HepG2 (cell line): ENCODE results near the gene GALNT10.

DNA sequence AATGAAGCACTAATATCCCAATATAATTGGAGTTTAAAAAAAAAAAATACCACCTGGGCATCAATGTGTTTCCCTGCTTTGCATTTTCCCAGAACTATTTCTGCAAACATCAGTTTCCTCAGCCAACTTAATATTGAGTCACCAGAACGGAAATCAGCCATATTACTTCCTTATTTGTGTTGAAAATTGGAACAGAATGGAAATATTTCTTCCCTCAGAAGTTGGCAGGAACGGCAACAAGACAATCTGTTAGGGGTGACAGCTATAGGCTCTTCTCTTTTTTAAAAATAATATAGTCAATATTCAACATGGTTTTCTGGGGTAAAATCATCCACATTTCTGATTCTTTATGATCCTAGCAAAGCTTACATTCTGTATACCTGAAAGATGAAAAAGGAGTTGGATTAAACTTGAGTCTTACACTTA lies 4.0 kb downstream of the MFAP3 start:
- RRBS, 2 experiments: no CpG with 5 or more reads among the region's 2 CpGs
CAGE:
- cytosol, long polyA minus RNA: no peak
- cytosol, long polyA plus RNA: no peak
- long polyA plus RNA: no peak
- nucleus, long polyA minus RNA: no peak
- nucleus, long polyA plus RNA: no peak

DNA sequence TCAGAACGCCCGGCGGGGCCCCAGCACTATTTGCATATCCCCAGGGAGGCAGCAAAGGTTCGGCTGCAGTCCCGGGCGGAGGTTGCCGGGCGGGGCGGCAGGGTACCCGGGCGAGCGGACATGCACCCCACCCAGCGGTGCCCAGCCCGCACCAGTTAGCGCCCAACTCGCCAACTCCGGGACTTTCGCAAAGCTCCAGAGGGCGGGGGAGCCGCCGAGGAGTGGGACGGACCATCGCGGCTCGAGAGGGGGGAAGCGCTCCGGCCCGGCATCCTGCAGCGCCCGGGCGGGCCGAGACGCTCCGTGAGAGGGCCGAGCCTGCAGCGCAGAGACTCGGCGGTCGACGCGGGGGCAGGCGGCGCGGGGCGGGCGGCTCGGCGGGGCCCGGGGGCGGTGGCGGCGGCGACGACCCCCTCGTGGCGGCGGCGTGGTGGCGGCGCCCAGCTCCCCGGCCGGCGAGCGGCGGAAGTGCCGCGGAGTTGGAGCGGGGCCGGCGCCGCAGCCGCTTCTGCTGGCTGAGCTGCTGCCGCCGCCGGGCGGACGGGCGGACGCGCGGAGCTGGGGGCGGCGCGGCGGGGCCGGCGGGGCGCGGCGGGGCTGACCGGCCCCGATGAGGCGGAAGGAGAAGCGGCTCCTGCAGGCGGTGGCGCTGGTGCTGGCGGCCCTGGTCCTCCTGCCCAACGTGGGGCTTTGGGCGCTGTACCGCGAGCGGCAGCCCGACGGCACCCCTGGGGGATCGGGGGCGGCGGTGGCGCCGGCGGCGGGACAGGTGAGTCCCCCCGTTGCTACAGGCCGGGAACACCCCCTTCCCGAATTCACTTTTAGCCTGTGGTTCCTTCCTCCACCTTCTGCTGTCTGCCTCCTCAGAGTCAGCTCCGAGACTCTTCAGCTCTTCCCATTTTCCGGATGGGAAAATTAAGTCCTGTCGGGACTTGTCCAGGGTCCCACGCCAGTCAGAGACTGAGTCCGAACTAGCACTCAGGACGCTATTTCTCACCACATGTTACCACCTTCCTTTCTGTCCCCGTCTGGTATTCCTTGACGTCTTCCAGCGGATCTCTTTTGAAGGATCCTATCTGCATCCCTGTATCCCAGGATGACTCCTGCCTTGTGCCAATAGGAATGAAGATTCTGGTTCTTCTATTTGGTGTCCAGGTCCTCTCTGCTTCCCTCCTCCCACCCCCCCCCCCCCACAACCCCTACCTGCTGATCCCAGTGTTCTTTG lies at the start of gene GALNT10:
Gene GALNT10, plus strand, starts transcription at position 477 of the 1,225 bp plus-strand sequence.
- RRBS, 2 experiments: 2% methylated on average over 67 to 73 of the region's 123 CpGs
CAGE:
- cytosol, long polyA minus RNA: start-site peak on the plus strand centred at position 480 of the sequence, 8 bp wide, 83 reads
- cytosol, long polyA plus RNA: no peak
- long polyA plus RNA: start-site peak on the plus strand centred at position 495 of the sequence, 81 bp wide, 49 and 54 reads in 2 replicates
- nucleus, long polyA minus RNA: start-site peak on the plus strand centred at position 391 of the sequence, 194 bp wide, 10 reads
- nucleus, long polyA plus RNA: start-site peak on the plus strand centred at position 351 of the sequence, 269 bp wide, 32 and 62 reads in 2 replicates

GRCh38 chr5:154192928-154193596 lies 2.5 kb downstream of the GALNT10 start:
- RRBS, 2 experiments: no CpG with 5 or more reads among the region's 2 CpGs
CAGE:
- cytosol, long polyA minus RNA: no peak
- cytosol, long polyA plus RNA: no peak
- long polyA plus RNA: no peak
- nucleus, long polyA minus RNA: no peak
- nucleus, long polyA plus RNA: no peak

DNA sequence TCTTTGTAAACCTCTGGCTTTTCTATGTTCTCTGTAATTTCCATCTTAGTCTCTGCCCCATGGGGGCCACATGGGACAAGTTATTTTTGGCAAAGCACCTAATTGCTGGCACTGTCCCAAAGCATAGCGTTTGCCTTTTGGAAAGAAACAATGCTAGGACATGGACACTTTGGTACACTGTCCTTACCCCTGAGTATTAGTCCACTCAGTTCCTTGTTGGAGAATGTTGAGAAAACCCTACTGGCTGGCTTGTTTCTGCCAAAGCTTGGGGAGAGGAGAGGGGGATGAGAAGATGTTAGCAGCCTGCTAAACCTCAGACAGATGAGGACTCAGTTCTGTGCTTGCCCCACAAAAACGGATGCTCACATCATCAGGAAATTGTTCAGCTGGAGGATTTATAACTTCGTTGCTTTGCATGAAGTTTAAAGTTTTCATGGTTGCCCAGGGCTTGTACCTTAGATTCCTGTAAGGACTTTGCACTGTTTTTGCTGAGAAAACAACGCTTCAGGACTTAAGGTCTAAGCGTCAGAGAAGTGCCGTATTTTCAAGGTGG lies 13.7 kb downstream of the SAP30L start:
- RRBS, 2 experiments: no CpG with 5 or more reads among the region's 6 CpGs
CAGE:
- cytosol, long polyA minus RNA: no peak
- cytosol, long polyA plus RNA: no peak
- long polyA plus RNA: no peak
- nucleus, long polyA minus RNA: no peak
- nucleus, long polyA plus RNA: no peak

DNA sequence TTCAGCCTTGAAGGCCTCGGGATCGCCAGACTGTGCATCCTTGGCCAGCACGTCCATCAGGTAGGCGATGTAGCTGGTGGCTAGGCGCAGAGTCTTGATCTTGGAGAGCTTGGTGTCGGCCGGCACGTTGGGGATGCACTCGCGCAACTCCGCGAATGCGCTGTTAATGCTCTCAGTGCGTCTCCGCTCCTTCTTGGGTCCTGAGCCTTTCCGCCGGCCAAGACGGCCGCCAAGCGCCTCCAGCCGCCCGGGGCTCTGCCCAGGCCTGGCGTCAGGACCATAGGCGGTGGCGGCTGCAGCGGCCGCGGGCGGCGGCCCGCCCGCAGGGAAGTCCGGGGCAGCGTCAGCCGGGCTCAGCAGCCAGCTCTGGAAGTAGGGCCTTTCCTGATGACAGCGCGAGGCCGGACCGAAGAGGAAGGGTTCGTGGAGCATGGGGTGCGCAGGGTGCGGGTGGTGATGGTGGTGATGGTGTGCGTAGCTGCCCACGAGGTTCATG lies 465 bp downstream of the HAND1 start:
- RRBS, 2 experiments: 19 to 36% methylated on average over 17 to 23 of the region's 44 CpGs
CAGE:
- cytosol, long polyA minus RNA: no peak
- cytosol, long polyA plus RNA: no peak
- long polyA plus RNA: no peak
- nucleus, long polyA minus RNA: no peak
- nucleus, long polyA plus RNA: no peak

GRCh38 chr5:154646878-154647700 lies 108.1 kb upstream of the LARP1 start:
- RRBS, 2 experiments: no CpG with 5 or more reads among the region's 50 CpGs
CAGE:
- cytosol, long polyA minus RNA: no peak
- cytosol, long polyA plus RNA: no peak
- long polyA plus RNA: no peak
- nucleus, long polyA minus RNA: no peak
- nucleus, long polyA plus RNA: no peak

GRCh38 chr5:154648529-154649254 lies 106.5 kb upstream of the LARP1 start:
- RRBS, 2 experiments: 92 to 94% methylated on average over 2 of the region's 22 CpGs
CAGE:
- cytosol, long polyA minus RNA: no peak
- cytosol, long polyA plus RNA: no peak
- long polyA plus RNA: no peak
- nucleus, long polyA minus RNA: no peak
- nucleus, long polyA plus RNA: no peak

GRCh38 chr5:154783664-154784392 lies 28.7 kb downstream of the LARP1 start:
- RRBS, 2 experiments: no CpG with 5 or more reads among the region's 12 CpGs
CAGE:
- cytosol, long polyA minus RNA: no peak
- cytosol, long polyA plus RNA: no peak
- long polyA plus RNA: no peak
- nucleus, long polyA minus RNA: no peak
- nucleus, long polyA plus RNA: no peak

DNA sequence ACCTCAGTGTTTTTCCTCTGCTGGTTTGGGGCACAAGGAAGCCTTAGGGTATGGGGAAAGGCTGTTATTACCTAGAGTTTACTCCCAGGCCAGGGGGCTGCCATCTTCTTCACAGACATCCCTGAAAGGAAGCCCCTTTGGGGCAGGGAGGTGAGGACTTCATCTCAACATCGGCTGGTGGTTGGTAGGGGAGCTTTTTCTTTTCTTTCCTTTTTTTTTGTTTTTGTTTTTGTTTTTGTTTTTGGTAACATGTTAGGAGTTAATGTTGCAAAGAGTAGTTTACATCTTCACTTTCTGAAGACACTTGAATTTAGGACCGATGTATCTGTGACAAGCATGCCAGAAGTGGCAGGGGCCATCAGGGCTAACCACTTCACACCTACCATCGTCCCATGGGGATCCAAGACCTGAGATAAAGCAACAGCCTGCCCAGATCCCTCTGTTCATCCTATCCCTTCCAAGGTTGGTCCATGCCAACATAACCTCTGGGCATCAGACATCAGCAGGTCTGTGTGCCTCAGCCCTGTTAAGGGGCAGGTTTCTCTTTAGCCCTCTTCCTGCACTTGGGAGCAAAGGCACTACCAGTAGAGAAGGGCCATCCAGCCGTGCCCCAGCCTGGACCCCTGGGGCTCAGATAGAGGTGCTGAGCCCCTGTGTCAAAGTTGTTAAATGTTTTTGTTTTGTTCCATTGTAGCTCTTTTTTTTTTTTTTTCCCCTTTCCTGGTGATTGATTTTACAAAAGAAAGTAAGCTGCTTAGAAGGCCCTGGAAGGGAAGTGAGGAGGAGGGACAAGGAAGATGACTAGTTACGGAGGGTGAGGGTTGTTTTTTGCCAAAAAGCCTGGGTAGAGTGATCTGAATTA lies 33.9 kb downstream of the FAXDC2 start:
- RRBS, 2 experiments: no CpG with 5 or more reads among the region's 5 CpGs
CAGE:
- cytosol, long polyA minus RNA: no peak
- cytosol, long polyA plus RNA: no peak
- long polyA plus RNA: no peak
- nucleus, long polyA minus RNA: no peak
- nucleus, long polyA plus RNA: no peak

GRCh38 chr5:154834003-154834360 lies 16.4 kb downstream of the FAXDC2 start:
- RRBS, 2 experiments: no CpG with 5 or more reads among the region's 1 CpG
CAGE:
- cytosol, long polyA minus RNA: no peak
- cytosol, long polyA plus RNA: no peak
- long polyA plus RNA: no peak
- nucleus, long polyA minus RNA: no peak
- nucleus, long polyA plus RNA: no peak

DNA sequence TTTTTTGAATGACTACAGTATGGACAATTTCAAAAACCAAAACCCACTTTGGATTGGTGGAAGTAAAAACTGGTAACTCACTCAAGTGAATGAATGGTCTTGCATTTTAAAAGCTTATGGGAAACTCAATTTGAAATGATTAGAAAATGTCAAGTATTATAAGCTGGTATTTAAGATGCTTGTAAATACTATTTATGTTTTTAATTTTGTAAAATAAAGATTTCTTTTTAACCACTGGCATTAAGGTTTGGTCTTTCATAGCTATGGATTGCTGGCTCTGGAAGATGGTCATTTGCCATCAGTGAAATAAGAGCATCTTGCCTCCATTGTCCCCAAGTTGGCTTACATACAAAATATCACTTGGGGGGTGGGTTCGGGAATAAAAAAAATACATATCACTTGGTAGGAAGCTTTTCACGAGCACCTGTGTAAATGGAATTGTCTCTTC lies 18.1 kb downstream of the CNOT8 start:
- RRBS, 2 experiments: no CpG with 5 or more reads among the region's 2 CpGs
CAGE:
- cytosol, long polyA minus RNA: no peak
- cytosol, long polyA plus RNA: no peak
- long polyA plus RNA: no peak
- nucleus, long polyA minus RNA: no peak
- nucleus, long polyA plus RNA: no peak

DNA sequence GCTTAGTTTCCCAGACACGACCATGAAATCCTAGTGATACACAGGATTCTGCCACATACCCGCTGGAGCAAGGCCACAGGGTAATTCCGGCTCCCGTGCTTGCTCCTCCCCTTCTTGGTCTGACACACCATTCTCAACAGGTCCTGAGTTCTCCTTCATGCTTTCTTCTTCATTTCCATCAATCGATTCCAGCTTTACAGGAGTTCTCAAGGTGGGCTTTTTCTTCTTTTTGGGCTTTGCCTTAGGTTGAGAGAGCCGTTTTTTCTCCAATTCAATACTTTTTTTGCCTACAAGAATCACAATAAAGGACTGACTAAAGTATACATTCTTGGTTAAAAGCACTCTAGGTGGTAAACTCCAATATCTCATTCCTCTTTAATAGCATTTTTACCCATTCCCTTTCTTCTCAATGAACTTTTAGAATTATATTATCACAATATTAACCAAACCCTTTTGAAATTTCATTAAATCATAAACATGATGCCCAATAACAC lies 30.4 kb downstream of the GEMIN5 start:
- RRBS, 2 experiments: no CpG with 5 or more reads among the region's 6 CpGs
CAGE:
- cytosol, long polyA minus RNA: no peak
- cytosol, long polyA plus RNA: no peak
- long polyA plus RNA: no peak
- nucleus, long polyA minus RNA: no peak
- nucleus, long polyA plus RNA: no peak

- RRBS, 2 experiments: no CpG with 5 or more reads among the region's 4 CpGs
CAGE:
- cytosol, long polyA minus RNA: no peak
- cytosol, long polyA plus RNA: no peak
- long polyA plus RNA: no peak
- nucleus, long polyA minus RNA: no peak
- nucleus, long polyA plus RNA: no peak
These were observed 179.4 kb downstream of the KIF4B start for GRCh38 chr5:155192937-155193317.

DNA sequence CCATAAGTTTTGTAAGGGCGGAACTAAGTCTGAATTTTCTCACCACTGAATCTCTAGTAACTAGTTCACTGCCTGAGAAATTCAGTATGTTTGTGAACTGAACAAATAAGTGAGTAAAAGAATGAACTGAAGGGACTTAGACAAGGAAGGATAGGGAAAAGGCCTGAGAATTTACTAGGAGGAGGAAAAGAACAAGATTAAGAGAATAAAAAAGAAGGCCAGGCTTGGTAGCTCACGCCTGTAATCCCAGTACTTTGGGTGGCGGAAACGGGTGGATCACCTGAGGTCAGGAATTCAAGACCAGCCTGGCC lies 122.3 kb downstream of the SGCD start:
- RRBS, 2 experiments: no CpG with 5 or more reads among the region's 4 CpGs
CAGE:
- cytosol, long polyA minus RNA: no peak
- cytosol, long polyA plus RNA: no peak
- long polyA plus RNA: no peak
- nucleus, long polyA minus RNA: no peak
- nucleus, long polyA plus RNA: no peak

GRCh38 chr5:156820052-156820528 lies 30.0 kb upstream of the PPP1R2B start:
- RRBS, 2 experiments: no CpG with 5 or more reads among the region's 6 CpGs
CAGE:
- cytosol, long polyA minus RNA: no peak
- cytosol, long polyA plus RNA: no peak
- long polyA plus RNA: no peak
- nucleus, long polyA minus RNA: no peak
- nucleus, long polyA plus RNA: no peak

DNA sequence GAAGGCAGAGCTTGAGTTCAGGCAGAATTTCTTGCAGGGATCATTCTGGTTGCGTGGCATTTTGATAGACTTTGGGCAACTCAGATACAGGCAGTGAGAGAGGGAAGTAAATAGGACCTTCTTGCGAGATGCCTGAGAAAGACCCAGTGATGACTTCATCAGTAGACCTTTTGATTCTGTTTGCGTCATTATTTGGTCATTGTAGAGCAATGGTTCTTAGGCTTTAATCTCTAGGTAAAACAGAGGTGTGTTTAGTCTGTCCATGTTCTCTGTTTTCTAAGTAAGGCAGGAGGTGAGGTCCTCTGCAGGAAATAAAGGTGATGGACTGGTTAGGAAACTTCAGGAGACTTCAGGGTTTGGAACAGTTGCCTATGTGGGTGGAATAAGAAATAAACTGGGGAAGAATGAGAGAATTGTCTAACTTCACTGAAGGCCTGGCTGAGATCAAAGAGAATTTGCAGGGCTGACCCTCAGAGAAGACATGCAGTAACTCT lies 4.1 kb downstream of the CYFIP2 start:
- RRBS, 2 experiments: no CpG with 5 or more reads among the region's 3 CpGs
CAGE:
- cytosol, long polyA minus RNA: no peak
- cytosol, long polyA plus RNA: no peak
- long polyA plus RNA: no peak
- nucleus, long polyA minus RNA: no peak
- nucleus, long polyA plus RNA: no peak

DNA sequence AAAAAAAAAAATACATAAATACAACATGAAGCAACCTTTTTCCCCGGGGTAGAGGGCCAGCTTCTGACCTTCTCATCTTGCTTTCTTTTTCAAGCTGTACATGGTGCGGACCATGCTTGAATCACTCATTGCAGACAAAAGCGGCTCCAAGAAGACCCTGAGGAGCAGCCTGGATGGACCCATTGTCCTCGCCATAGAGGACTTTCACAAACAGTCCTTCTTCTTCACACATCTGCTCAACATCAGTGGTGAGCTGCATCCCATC lies 21.7 kb downstream of the FNDC9 start:
- RRBS, 2 experiments: no CpG with 5 or more reads among the region's 4 CpGs
CAGE:
- cytosol, long polyA minus RNA: no peak
- cytosol, long polyA plus RNA: no peak
- long polyA plus RNA: no peak
- nucleus, long polyA minus RNA: no peak
- nucleus, long polyA plus RNA: no peak

GRCh38 chr5:157487205-157487904 lies 27.3 kb downstream of the NIPAL4 start:
- RRBS, 2 experiments: no CpG with 5 or more reads among the region's 4 CpGs
CAGE:
- cytosol, long polyA minus RNA: no peak
- cytosol, long polyA plus RNA: no peak
- long polyA plus RNA: no peak
- nucleus, long polyA minus RNA: no peak
- nucleus, long polyA plus RNA: no peak

- RRBS, 2 experiments: no CpG with 5 or more reads among the region's 8 CpGs
CAGE:
- cytosol, long polyA minus RNA: no peak
- cytosol, long polyA plus RNA: no peak
- long polyA plus RNA: no peak
- nucleus, long polyA minus RNA: no peak
- nucleus, long polyA plus RNA: no peak
These were observed 36.7 kb downstream of the NIPAL4 start for GRCh38 chr5:157496699-157497184.

DNA sequence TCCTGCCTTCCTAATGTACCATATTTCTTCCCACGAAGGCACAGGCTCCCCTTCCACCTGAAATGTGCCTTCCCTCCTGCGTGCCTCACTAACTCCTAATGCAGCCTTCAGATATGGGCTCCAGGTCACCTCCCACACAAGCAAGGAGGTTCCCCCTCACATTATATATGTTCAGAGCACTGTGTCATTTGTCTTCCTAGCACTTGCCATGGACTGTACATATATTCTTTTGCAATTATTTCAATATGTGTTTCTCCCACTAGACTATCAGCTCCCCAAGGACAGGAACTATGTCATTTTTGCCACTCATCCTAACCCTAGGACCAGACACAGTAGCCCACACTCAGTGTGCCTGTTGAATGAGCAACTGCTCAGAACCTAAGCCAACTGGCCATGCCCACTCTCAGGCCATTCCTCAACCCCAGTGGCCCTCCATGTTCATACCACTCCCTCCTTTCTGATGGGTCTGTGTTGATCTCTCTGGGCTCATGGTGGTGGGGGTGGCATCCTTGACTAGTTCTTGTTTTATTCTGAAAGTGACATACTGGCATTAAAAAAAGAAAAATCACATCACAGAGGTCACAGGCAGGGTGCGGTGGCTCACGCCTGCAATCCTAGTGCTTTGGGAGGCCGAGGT lies 41.3 kb downstream of the NIPAL4 start:
- RRBS, 2 experiments: no CpG with 5 or more reads among the region's 5 CpGs
CAGE:
- cytosol, long polyA minus RNA: no peak
- cytosol, long polyA plus RNA: no peak
- long polyA plus RNA: no peak
- nucleus, long polyA minus RNA: no peak
- nucleus, long polyA plus RNA: no peak